Pericardium (tissue), 1 donor: ENCODE measurements around a stretch of chr5.

DNA sequence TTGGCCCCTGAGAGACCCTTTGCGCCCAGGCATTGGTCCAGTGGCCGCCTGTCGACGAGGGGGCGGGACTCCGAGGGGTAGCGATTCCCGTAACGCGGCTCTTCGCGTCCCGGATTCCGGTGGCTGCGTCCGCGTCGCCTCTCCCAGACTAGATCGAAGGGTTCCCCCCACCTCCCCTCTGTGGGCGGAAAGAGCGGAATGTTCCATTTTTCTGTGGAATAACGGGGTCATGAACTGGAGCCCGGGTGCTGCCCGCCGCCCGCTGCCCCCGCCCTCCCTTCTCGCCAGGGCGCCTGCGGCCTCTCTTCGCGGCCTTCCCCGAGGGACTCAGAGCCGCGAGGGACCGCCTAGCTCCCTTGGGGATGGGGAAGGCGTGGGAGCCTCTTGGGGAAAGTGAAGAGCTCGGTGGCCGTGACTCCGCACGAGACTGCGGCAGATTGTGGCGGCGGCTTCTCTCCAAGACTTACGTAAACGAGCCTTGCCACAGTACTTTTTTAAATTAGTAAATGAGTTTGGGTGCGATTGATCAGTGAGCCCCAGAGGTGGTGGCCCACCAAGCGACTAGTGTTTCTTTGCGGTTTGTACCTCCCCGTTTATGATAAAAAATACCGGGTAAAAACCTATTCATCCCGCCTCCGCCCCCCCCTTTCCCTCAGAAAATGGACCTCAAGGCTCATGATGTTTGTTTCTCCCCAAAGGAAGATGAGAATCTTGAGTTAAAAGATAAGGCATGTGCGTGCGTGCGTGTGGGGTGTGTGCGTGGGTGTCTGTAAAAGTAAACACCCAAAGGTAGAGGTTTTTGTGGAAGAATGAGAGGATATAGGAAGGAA is 540 bp upstream of the IL6ST start:
- RRBS: no CpG with 5 or more reads among the region's 57 CpGs

DNA sequence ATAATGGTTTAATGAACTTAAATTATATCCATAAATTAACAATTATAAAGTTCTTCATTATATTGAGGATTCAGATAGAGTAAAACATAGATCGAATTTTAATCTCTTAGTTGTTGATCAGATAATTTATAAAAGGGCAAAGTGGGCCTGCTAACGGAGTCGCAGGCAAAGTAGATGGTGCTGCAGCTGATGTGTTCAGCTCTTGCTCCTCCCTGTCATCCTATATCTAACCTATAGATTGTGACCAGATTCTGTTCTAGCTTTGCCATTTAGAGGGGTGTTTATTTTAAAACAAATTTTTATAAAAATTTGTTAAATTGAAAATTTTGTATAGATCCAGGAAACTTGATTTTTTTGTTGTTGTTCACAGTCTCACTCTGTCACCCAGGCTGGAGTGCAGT is 1.2 kb upstream of the IL6ST start:
- RRBS: no CpG with 5 or more reads among the region's 3 CpGs

GRCh38 chr5:56465043-56465242 is 231.8 kb upstream of the ANKRD55 start:
- RRBS: no CpG with 5 or more reads among the region's 1 CpG

- RRBS: 22% methylated on average over 2 of the region's 11 CpGs
Observed at GRCh38 chr5:56588612-56589188, 226.6 kb upstream of the MAP3K1 start.

DNA sequence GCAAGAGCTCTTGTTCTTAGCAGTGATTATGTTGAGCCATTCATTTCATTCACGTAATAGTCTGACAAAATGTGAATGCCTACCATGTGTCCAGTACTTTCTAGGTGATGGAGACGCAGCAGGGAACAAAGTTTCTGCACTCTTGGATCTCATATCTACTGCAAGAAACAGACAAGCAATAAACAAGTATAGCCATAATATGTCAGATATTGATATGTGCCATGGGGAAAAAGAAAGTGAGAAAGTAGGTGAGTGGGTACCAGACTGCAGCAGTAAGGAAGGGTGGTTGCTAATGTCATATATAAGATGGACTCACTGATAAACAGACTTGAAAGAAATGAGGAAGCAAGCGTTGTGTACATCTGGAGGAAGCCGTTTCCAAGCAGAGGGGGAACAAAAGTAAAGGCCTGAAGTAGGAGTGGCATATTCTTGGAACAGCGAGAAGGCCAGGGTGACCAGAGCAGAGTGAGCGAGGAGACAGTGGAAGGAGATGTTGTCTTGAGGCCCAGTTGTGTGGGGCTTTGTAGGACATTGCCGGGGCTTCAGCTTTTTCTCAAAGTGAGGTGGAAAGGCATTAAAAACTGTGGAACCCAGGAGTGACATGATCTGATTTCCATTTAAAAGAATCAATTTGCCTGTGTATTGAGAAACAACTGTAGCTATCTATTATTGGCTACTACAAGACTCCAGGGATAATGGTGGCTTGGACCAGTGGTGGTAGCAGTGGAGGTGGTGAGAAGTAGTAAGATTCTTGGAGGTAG is 142.2 kb upstream of the MAP3K1 start:
- RRBS: no CpG with 5 or more reads among the region's 7 CpGs

DNA sequence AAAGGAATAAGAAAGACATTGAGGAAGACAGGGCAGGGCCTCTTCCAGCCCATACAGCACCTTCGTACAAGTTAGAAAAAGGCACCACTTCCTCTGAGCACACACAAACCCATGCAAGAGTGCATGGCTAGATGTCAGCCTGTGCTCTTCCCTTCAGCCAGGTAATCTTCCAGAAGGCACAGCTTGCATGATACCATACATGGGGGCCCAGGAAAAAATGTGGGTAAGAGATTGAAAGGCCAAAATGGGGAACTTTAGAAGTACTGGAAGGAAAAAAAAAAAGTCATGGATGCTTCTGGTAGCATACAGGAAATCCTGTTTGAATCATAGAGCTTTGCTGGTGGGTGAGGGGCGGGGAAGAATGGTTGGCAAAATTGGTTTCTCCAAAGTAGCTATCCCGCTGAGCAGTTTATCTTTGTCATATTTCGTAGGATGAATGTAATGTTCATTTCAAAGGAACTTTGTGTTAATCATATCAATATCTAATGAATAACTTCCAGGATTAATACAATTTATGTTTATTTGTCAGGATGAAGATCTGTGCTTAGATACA is 78.3 kb upstream of the MAP3K1 start:
- RRBS: no CpG with 5 or more reads among the region's 4 CpGs

DNA sequence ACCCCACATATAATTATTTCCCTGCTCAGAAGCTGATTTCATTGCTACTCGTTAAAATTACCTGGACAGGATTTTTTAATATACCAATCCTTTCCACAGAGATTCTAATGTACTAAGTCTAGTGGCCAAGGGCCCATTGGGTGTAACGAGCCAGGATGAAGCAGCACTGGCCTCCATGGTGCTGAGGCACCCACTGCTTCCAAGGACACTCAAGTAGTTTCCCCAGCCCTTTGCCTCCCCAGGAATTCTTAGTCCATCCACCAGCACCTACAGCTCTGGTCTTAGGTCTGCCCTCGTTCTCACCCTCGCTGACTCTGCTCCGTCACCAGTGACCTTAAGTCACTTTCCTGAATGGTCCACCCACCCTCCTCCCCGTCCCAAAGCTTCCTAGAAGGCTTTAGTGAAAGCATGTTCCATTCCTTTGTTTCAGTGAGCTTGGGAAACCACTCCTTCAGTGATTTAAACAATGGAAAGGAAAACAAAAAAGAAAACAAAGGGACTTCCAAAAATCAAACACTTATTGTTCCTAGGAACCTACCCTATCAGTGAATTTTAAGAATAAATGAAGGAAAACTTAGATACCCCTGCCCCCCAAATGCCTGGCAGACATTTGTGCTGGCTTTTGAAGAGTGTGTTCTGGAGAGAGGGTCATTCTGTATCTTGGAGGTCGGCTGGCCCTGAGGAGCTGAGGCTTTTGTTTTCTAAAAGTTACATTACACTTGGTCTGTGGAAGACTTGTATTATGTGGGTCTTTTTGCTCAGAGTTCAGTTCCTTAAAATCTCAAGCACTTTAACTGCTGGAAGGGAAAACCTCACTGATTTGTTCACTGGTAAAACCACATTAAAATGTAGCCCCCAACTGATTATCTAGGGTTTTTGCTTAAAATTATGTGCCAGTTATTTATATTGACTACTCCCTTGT is 54.5 kb upstream of the MAP3K1 start:
- RRBS: no CpG with 5 or more reads among the region's 7 CpGs

DNA sequence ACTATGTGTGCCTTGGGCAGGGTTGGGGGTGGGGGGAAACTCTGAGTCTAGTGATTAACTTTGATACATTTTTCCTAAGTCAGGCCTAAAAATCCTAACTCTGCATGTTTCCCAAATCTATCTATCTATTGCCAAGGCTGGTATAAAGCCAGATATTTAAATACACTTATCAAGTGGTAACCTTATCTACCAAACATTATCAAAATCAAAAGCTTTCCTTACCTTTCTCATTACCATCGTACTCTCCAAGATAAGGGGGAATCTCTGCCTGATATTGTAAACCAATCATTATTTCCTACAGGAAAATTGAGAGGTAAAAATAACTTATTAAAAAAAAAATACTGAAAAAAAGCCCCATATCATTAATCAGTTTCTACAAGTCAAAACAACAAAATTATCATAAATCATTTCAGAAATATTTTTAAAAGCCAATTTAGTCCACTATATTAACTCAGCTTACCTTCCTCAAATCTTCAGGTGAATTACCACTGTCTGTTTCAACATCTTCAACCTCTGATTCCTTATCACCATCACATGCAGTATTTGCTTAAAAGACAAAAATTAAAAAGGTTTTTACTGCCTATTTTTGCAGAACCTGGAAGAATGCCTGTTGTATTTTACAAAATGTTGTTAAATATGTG is 16.6 kb downstream of the MIER3 start:
- RRBS: no CpG with 5 or more reads among the region's 1 CpG

DNA sequence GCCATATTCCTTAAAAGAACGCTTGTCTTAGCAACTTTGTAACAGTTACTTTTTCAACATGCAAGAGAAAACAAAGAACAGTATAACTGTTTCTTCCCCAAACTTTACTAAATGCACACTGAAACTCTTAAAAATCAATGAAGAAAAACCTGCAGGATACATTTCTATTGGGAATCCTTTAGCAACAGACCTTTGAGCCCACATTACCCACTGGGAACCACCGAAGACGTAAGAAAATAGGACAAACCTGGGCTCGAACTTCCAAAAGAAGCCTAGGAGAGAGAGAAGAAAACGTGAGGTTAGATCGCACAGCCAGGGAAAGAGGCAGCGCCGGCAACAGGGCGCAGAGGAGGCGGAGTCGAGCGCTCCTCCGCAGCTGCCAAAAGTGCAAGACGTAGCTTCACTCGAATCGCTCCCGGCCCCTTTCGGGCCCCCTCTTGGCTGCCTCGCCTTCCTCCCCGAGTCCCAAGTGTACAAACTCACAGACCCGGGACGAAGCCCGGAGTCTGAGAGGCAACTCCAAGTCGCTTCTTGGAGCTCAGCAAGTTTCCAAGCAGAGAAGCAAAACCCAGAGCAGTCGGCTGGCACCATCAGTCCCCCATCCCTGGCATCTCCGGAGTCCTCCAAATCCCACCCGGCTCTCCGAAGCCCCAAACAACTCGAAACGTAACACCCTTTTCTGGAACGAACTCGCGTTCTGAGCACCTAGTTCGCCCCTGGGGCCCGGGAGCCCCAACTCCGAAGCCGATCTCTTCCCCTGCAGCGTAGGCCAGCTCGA is 1.4 kb downstream of the MIER3 start:
- RRBS: 1% methylated on average over 24 of the region's 39 CpGs

GRCh38 chr5:57102872-57103213 is 71.0 kb upstream of the GPBP1 start:
- RRBS: no CpG with 5 or more reads among the region's 1 CpG

DNA sequence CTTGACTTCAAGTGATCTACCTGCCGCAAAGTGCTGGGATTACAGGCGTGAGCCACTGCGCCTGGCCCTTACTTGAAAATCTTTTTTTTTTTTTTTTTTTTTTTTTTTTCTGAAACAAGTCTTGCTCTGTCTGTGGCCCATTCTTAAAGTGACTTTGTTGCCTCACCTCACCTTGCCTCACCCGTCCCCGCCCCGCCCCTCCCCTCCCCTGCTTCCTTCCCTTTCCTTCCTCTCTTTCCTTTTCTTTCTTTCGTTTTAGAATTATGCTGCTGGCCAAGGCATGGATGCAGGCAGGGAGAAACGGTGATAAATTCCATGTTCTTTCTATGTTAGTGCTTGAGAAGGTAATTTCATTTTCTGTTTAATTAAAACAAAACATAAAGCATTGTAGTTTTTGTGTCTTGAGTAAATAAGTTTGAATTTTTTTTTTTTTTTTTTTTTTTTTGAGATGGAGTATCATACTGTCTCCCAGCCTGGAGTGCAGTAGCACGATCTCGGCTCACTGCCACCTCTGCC is 26.1 kb downstream of the GPBP1 start:
- RRBS: no CpG with 5 or more reads among the region's 10 CpGs

DNA sequence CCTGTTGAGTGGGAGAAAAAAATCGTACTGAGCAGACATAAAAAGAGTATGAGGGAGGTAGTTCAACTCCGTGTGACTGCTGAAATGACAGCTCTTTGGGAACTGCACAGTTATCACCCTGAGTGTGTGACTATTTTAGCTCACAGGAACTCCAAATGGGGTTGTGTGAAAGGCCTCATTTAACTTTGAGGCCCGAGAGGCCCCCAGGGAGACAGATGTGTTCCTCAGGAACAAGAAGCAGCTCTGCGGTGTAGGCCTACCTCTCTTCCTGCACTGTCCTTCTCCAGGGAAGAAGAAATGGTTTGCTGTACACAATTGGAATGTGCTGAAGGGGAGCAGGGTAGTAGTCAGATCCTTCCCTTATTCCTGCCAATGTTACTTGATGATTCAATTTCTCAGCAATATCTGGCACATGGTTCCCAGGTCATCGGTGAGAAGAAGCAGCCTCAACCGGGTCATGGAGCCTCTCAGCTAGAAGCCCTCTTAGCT is 37.1 kb downstream of the ACTBL2 start:
- RRBS: no CpG with 5 or more reads among the region's 6 CpGs

GRCh38 chr5:58446033-58446440 is 13.8 kb downstream of the PLK2 start:
- RRBS: no CpG with 5 or more reads among the region's 9 CpGs

DNA sequence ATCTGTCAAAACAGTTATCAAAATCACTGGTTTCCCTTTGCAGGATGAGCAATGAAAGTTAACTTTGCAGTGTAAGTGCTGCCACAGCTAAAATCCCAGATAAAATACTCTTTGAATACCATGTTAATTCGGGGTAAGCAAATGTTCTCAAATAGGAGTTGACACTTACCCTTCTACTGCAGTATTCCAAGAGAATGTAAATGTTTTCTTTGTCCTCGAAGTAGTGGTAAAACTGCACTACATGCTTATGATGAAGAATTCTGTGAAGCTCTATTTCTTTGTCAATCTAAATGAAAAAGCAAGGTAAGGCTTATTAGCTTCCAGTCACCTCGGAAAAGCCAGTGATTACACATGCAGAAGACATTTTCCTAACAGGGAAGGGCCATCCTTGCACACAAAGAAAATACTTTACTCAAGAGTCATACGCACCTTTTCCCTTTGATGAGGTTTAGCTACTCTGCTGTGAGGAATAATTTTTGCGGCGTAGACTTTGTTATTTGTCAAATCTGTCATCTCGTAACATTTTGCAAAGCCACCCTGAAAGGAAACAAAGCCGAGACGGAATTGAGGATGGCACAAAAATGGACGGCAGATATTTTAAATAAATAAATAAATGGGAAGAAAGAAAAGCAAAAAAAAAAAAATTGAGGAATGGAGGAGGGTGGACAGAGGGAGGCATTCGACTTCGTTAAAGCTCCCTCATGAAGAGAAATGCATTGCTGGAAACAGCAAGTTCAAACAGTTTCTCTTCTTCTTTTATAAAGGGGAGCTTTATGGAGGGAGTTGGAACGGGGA is 1.1 kb downstream of the PLK2 start:
- RRBS: no CpG with 5 or more reads among the region's 13 CpGs

DNA sequence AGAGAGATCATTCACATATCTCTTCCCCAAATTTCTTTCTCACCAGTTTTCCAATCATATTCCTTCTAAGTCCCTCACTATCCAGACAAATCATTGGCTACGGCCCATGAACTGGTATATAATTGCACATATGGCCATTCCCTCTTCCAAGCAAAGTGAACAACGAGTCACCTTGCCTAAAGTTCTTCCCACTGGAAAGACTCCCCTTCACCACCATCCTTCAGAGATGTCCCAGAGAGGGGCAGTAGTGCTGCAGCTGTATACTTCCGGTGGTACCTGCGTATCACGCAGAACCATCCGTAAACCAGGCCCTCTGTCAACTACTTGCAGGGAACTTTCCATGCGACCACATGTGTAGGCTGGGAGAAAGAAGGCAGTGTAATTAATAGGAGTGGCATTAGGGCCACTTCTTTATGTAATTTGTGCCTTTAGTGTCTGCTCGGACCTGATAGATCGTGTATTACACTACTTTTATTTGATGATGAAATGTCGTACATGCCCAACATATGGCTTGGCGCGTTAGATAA is 400.1 kb downstream of the RAB3C start:
- RRBS: no CpG with 5 or more reads among the region's 12 CpGs

DNA sequence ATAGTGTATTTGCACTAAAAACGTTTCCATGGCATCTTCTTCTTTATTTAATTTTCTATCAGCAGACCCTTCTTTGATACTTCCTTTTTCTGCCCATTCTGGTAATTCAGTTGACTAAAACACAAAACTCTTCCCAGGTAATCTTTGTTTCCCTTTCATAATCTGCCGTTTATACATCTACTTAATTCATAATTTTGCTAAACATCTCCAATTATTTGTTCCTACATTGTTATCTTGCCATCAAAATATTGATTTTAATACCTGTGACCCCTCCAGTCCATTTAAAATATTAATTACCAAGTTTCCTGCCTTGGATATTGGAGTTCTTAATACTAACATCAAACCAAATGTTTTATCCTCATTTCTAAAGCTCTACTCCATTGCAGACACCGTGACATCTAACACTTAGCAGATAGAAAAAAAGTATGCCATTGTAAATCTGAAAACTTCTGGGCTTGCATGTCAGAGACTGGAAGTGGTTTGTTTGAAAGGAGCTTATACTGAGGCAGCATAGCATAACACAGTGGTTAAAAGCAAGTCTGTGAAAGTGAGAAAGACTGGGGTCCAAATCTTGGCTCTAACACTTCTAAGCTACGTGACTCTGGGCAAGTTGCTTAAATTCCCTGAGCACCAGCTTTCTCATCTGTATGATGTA is 540.5 kb downstream of the RAB3C start:
- RRBS: no CpG with 5 or more reads among the region's 4 CpGs

DNA sequence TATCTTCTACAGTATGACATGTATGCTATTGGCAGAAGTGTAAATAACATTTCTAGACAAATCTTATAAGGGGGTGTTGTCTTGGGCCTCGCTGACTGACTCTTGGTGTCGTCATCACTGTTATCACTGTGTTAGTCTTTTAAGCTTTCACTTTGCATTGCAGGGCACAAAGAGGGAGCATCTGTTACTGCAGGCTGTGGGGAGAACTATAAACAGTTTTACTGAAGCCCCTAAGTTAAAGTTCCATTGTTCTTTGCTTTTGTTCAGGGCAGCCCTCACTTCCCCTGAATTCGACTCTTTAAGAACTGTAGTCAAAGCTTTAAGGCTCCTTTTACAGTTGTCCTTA is 604.9 kb downstream of the RAB3C start:
- RRBS: no CpG with 5 or more reads among the region's 3 CpGs

DNA sequence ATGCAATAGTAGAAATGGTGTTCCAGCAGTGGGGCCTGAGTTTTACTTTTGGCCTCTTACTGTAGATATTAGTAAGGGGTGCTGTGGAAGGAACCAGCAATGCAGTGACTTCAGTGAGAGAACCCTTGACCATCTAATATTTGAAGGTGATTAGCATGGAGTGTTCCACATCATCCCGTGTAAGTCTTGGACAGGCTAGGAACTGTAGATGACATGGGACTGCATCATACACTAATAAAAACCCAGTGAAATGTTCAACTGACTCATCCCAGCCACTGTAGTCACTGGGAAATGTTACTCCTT is 610.9 kb downstream of the RAB3C start:
- RRBS: no CpG with 5 or more reads among the region's 1 CpG

GRCh38 chr5:59356711-59357258 is 536.7 kb downstream of the PDE4D start:
- RRBS: no CpG with 5 or more reads among the region's 12 CpGs

GRCh38 chr5:59359680-59360462 is 533.7 kb downstream of the PDE4D start:
- RRBS: no CpG with 5 or more reads among the region's 10 CpGs